K562 (cell line): ENCODE results near the gene PPP4R3B.

DNA sequence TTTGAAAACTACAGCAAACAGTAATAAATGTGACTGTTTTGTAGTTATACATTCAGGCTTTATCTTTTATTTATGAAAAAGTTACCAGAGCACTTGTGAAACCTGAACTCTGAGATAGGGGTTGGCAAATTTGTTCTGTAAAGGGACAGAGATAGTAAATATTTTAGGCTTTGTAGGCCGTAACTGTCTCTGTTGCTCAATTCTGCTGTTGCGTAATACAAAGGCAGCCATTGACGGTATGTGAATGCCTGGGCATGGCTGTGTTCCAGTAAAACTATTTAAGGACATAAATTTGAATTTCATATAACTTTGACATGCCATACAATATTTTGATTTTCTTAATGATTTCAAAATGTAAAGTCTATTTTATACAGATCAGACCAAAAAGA is 53.6 kb upstream of the EML6 start:
- RAMPAGE, long total RNA = no peak
- RRBS = no CpG with 5 or more reads among the region's 3 CpGs
PRO-cap:
- standard = no peak
- CoPRO, capped RNA only, 2 experiments = no peak in any of the 2 experiments
- CoPRO, capped and uncapped RNA, 2 experiments = no peak in any of the 2 experiments
- CoPRO, uncapped RNA only, 2 experiments = no peak in any of the 2 experiments
CAGE:
- cytosol, long polyA plus RNA = no peak
- long polyA plus RNA = no peak
- nucleolus, long total RNA = no peak
- nucleus, long polyA plus RNA = no peak

- RAMPAGE, long total RNA = no peak
- RRBS = no CpG with 5 or more reads among the region's 9 CpGs
PRO-cap:
- standard = no peak
- CoPRO, capped RNA only, 2 experiments = no peak in any of the 2 experiments
- CoPRO, capped and uncapped RNA, 2 experiments = no peak in any of the 2 experiments
- CoPRO, uncapped RNA only, 2 experiments = no peak in any of the 2 experiments
CAGE:
- cytosol, long polyA plus RNA = no peak
- long polyA plus RNA = no peak
- nucleolus, long total RNA = no peak
- nucleus, long polyA plus RNA = no peak
Observed at GRCh38 chr2:54897930-54898376, 152.3 kb downstream of the RTN4 start.

GRCh38 chr2:55049352-55049889 is 830 bp downstream of the RTN4 start:
- RAMPAGE, long total RNA = no peak
- RRBS = 4% methylated on average over 11 of the region's 48 CpGs
PRO-cap:
- standard = bidirectional peak, plus-strand start at chr2:55049632, minus-strand start at chr2:55049547
- CoPRO, capped RNA only, 2 experiments = peak in 2 of 2 experiments; most common plus-strand start chr2:55049603 (in 2); most common minus-strand start chr2:55049547 (in 1)
- CoPRO, capped and uncapped RNA, 2 experiments = peak in 1 of 2 experiments; most common plus-strand start chr2:55049603 (in 1)
- CoPRO, uncapped RNA only, 2 experiments = peak in 2 of 2 experiments; most common plus-strand start chr2:55049536 (in 1); most common minus-strand start chr2:55049547 (in 2)
CAGE:
- cytosol, long polyA plus RNA = no peak
- long polyA plus RNA = start-site peak on the minus strand at chr2:55049748-55049771, 41 and 49 reads in 2 replicates
- nucleolus, long total RNA = no peak
- nucleus, long polyA plus RNA = no peak

- RAMPAGE, long total RNA = no peak
- RRBS = no CpG with 5 or more reads among the region's 4 CpGs
PRO-cap:
- standard = bidirectional peak, plus-strand start at chr2:55119026, minus-strand start at chr2:55118780
- CoPRO, capped RNA only, 2 experiments = peak in 2 of 2 experiments; most common plus-strand start chr2:55119026 (in 2); most common minus-strand start chr2:55118780 (in 1)
- CoPRO, capped and uncapped RNA, 2 experiments = no peak in any of the 2 experiments
- CoPRO, uncapped RNA only, 2 experiments = no peak in any of the 2 experiments
CAGE:
- cytosol, long polyA plus RNA = no peak
- long polyA plus RNA = no peak
- nucleolus, long total RNA = no peak
- nucleus, long polyA plus RNA = no peak
Observed at GRCh38 chr2:55118531-55119108, 68.4 kb upstream of the RTN4 start.

GRCh38 chr2:55159263-55159676 is 72.8 kb downstream of the CLHC1 start:
- RAMPAGE, long total RNA = no peak
- RRBS = no CpG with 5 or more reads among the region's 3 CpGs
PRO-cap:
- standard = no peak
- CoPRO, capped RNA only, 2 experiments = no peak in any of the 2 experiments
- CoPRO, capped and uncapped RNA, 2 experiments = no peak in any of the 2 experiments
- CoPRO, uncapped RNA only, 2 experiments = no peak in any of the 2 experiments
CAGE:
- cytosol, long polyA plus RNA = no peak
- long polyA plus RNA = no peak
- nucleolus, long total RNA = no peak
- nucleus, long polyA plus RNA = no peak

GRCh38 chr2:55163616-55164527 is 68.2 kb downstream of the CLHC1 start:
- RAMPAGE, long total RNA = no peak
- RRBS = no CpG with 5 or more reads among the region's 12 CpGs
PRO-cap:
- standard = no peak
- CoPRO, capped RNA only, 2 experiments = no peak in any of the 2 experiments
- CoPRO, capped and uncapped RNA, 2 experiments = no peak in any of the 2 experiments
- CoPRO, uncapped RNA only, 2 experiments = no peak in any of the 2 experiments
CAGE:
- cytosol, long polyA plus RNA = no peak
- long polyA plus RNA = no peak
- nucleolus, long total RNA = no peak
- nucleus, long polyA plus RNA = no peak

GRCh38 chr2:55279340-55279996 is 10.4 kb upstream of the MTIF2 start:
- RAMPAGE, long total RNA = no peak
- RRBS = no CpG with 5 or more reads among the region's 12 CpGs
PRO-cap:
- standard = unidirectional peak, plus-strand start at chr2:55279543
- CoPRO, capped RNA only, 2 experiments = no peak in any of the 2 experiments
- CoPRO, capped and uncapped RNA, 2 experiments = no peak in any of the 2 experiments
- CoPRO, uncapped RNA only, 2 experiments = no peak in any of the 2 experiments
CAGE:
- cytosol, long polyA plus RNA = no peak
- long polyA plus RNA = no peak
- nucleolus, long total RNA = no peak
- nucleus, long polyA plus RNA = no peak

DNA sequence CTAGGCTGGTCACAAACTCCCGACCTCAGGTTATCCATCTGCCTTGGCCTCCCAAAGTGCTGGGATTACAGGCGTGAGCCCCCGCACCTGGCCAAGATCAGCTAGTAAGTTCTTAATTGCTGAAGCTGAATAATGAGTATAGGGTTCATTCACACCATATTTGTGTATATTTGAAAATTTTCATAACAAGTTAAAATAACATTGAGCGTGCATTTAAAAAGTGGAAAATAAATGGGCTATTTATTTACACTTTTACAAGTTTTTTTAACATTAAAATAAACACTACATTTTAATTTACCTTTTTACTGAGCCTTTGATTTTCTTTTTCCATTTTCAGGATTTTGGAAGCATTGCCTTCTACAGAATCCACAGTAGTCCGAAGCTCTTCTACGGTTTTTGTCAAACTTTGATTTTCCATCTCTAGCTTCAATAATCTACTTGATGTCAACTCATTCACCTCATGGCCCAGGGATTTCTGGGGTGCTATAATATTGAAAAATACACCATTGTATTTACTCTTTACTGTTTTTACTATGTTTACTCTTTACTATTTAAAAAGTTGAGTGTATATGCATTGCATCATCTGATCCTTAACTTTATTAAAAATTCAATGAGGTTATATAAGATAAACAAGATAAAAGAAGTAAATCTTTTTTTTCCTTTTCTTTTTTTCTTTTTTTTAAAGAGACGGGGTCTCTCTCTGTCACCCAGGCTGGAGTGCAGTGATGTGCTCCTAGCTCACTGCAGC is 70.3 kb upstream of the MTIF2 start:
- RAMPAGE, long total RNA = no peak
- RRBS = no CpG with 5 or more reads among the region's 7 CpGs
PRO-cap:
- standard = no peak
- CoPRO, capped RNA only, 2 experiments = no peak in any of the 2 experiments
- CoPRO, capped and uncapped RNA, 2 experiments = no peak in any of the 2 experiments
- CoPRO, uncapped RNA only, 2 experiments = no peak in any of the 2 experiments
CAGE:
- cytosol, long polyA plus RNA = no peak
- long polyA plus RNA = no peak
- nucleolus, long total RNA = no peak
- nucleus, long polyA plus RNA = no peak

DNA sequence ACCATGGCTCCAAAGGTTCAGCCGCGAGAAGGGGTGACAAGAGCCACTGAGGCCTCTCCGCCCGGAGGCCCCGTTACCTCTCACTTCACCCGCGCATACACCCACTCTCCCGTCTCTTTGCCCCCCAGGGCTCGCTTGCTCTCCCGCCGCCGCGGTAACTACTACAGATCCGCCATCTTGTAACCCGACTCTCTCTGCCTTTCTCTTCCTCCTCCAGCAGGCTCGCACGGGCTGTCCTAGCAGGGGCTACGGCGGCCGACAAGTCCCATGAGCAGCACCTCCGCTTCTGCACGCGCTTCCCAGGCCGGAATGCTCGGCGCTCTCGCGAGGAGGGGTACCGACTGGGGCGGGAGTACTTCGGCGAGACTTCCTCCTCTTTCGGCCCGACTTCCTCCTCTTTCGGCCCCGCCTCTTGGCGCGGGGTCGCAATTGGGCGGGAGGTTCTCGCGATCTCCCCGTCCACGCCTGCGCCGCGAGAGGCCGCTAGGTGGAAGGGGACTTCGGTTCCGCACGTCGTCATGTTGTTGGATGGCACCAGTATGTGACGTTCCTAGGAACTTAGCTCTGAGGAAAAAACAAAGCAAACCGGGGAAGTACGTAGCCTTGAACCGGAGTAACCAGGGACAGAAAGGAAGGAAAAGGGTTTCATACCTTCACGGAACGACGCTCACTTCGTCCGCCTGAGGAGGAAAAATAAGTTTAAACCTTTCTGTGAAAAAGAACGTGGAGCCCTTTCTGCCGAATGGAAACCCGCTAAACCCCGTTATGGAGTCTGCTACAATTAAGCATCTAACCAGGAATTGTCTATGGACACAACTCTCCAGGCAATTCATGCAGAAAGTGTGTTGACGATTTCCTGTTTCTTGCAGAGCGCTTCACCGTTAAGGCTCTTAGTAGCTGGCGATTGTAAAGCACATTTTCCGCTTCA is at the start of gene PPP4R3B:
Gene PPP4R3B, minus strand, starts transcription at position 208 of the 928 bp plus-strand sequence.
- RAMPAGE, long total RNA = start-site peak on the minus strand centred at position 277 of the sequence, 206 bp wide, 2,736 and 1,494 reads in 2 replicates
- RRBS = no CpG with 5 or more reads among the region's 70 CpGs
PRO-cap:
- standard = bidirectional peak, plus-strand start at position 519 of the sequence, minus-strand start at position 311 of the sequence
- CoPRO, capped RNA only, 2 experiments = peak in 2 of 2 experiments; most common plus-strand start position 519 of the sequence (in 2); most common minus-strand start position 264 of the sequence (in 2)
- CoPRO, capped and uncapped RNA, 2 experiments = peak in 2 of 2 experiments; most common plus-strand start position 519 of the sequence (in 2); most common minus-strand start position 264 of the sequence (in 1)
- CoPRO, uncapped RNA only, 2 experiments = peak in 2 of 2 experiments; most common plus-strand start position 519 of the sequence (in 2); most common minus-strand start position 156 of the sequence (in 1)
CAGE:
- cytosol, long polyA plus RNA = start-site peak on the minus strand centred at position 290 of the sequence, 223 bp wide, 2,538 and 2,058 reads in 2 replicates
- long polyA plus RNA = start-site peak on the minus strand centred at position 236 of the sequence, 143 bp wide, 1,642 and 2,535 reads in 2 replicates
- nucleolus, long total RNA = no peak
- nucleus, long polyA plus RNA = start-site peak on the minus strand centred at position 242 of the sequence, 129 bp wide, 900 and 1,967 reads in 2 replicates; start-site peak on the plus strand centred at position 585 of the sequence, 207 bp wide, 1,783 and 1,497 reads in 2 replicates

DNA sequence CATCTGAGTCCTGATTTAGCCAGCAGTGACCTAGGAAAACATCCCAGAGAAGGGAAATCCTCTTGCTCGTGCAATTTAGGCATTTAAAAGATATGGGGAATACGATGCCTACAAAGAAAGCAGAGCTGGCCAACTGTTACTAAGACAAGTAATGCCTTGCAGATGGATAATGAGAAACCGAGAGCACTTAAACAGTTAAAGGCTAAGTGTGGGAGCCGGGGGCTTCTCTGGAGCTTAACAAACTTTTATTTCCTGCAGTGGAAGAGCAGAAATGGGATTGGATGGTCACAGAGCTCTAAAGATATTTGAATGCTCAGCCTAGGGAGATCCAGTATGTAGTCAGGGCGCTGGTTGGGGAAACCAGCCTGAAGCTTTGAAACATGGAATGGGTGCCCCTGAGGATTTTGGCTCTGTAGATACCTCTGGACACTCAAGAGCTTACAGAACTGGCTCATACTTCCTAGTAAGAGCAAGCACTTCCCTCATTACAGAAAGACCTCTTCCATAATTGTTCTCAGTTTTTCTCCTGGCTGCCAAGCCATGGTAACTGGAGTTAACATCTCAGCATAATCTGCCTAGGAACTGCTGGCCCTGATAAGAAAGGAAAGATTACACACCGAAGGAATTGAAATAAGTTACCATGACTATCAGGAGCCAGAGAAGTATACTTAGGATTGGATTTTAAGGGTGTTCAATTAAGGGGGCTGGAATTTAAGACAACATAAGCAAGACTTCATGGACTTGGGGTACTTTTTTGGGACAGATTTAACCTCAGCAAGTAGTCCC is 8.7 kb upstream of the PPP4R3B start:
- RAMPAGE, long total RNA = no peak
- RRBS = no CpG with 5 or more reads among the region's 6 CpGs
PRO-cap:
- standard = no peak
- CoPRO, capped RNA only, 2 experiments = no peak in any of the 2 experiments
- CoPRO, capped and uncapped RNA, 2 experiments = peak in 1 of 2 experiments; most common plus-strand start position 342 of the sequence (in 1); most common minus-strand start position 303 of the sequence (in 1)
- CoPRO, uncapped RNA only, 2 experiments = peak in 2 of 2 experiments; most common plus-strand start position 507 of the sequence (in 1); most common minus-strand start position 236 of the sequence (in 1)
CAGE:
- cytosol, long polyA plus RNA = no peak
- long polyA plus RNA = no peak
- nucleolus, long total RNA = no peak
- nucleus, long polyA plus RNA = no peak

- RAMPAGE, long total RNA = no peak
- RRBS = no CpG with 5 or more reads among the region's 6 CpGs
PRO-cap:
- standard = no peak
- CoPRO, capped RNA only, 2 experiments = no peak in any of the 2 experiments
- CoPRO, capped and uncapped RNA, 2 experiments = no peak in any of the 2 experiments
- CoPRO, uncapped RNA only, 2 experiments = no peak in any of the 2 experiments
CAGE:
- cytosol, long polyA plus RNA = no peak
- long polyA plus RNA = no peak
- nucleolus, long total RNA = no peak
- nucleus, long polyA plus RNA = no peak
Observed at GRCh38 chr2:55839158-55839662, 84.4 kb downstream of the EFEMP1 start.

- RAMPAGE, long total RNA = no peak
PRO-cap:
- standard = no peak
- CoPRO, capped RNA only, 2 experiments = no peak in any of the 2 experiments
- CoPRO, capped and uncapped RNA, 2 experiments = no peak in any of the 2 experiments
- CoPRO, uncapped RNA only, 2 experiments = no peak in any of the 2 experiments
CAGE:
- cytosol, long polyA plus RNA = no peak
- long polyA plus RNA = no peak
- nucleolus, long total RNA = no peak
- nucleus, long polyA plus RNA = no peak
Observed at GRCh38 chr2:55948663-55949030, 25.1 kb upstream of the EFEMP1 start.

DNA sequence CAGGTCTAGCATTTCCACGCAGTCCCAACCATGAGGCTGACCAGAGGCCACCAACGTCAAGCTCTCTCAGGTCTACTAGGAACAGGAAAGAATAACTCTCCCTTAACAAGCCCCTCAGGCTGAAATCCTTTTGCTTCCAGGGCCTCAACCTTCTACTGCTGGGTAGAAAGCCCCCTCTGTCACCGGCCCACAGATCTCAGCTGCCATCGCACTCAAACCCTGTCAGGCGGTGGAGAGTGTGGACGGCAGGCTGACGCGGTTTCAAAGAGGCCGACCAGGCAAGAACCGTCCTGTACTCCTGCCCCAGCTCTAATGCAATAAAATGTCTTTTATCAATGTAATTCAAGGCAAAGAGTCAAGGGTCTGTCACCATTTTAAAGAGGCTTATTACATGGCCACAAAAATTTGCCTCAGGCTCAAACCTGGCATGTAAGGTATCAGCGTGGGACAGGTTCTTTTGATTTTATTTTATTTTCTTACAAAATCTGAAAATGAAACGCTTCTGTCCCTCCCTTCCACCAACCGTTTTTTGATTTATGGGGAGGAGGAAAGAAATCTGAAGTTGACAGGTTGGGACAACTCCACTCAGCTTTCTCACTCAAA is 74.0 kb downstream of the BCL11A start:
- RAMPAGE, long total RNA = no peak
- RRBS = no CpG with 5 or more reads among the region's 13 CpGs
PRO-cap:
- standard = no peak
- CoPRO, capped RNA only, 2 experiments = no peak in any of the 2 experiments
- CoPRO, capped and uncapped RNA, 2 experiments = no peak in any of the 2 experiments
- CoPRO, uncapped RNA only, 2 experiments = no peak in any of the 2 experiments
CAGE:
- cytosol, long polyA plus RNA = no peak
- long polyA plus RNA = no peak
- nucleolus, long total RNA = no peak
- nucleus, long polyA plus RNA = no peak

GRCh38 chr2:60480554-60480945 is 72.9 kb downstream of the BCL11A start:
- RAMPAGE, long total RNA = no peak
- RRBS = no CpG with 5 or more reads among the region's 3 CpGs
PRO-cap:
- standard = no peak
- CoPRO, capped RNA only, 2 experiments = no peak in any of the 2 experiments
- CoPRO, capped and uncapped RNA, 2 experiments = no peak in any of the 2 experiments
- CoPRO, uncapped RNA only, 2 experiments = no peak in any of the 2 experiments
CAGE:
- cytosol, long polyA plus RNA = no peak
- long polyA plus RNA = no peak
- nucleolus, long total RNA = no peak
- nucleus, long polyA plus RNA = no peak

GRCh38 chr2:60508253-60508883 is 45.1 kb downstream of the BCL11A start:
- RAMPAGE, long total RNA = no peak
- RRBS = no CpG with 5 or more reads among the region's 8 CpGs
PRO-cap:
- standard = no peak
- CoPRO, capped RNA only, 2 experiments = no peak in any of the 2 experiments
- CoPRO, capped and uncapped RNA, 2 experiments = no peak in any of the 2 experiments
- CoPRO, uncapped RNA only, 2 experiments = no peak in any of the 2 experiments
CAGE:
- cytosol, long polyA plus RNA = no peak
- long polyA plus RNA = no peak
- nucleolus, long total RNA = no peak
- nucleus, long polyA plus RNA = no peak

- RAMPAGE, long total RNA = no peak
- RRBS = 12% methylated on average over 2 of the region's 15 CpGs
PRO-cap:
- standard = no peak
- CoPRO, capped RNA only, 2 experiments = no peak in any of the 2 experiments
- CoPRO, capped and uncapped RNA, 2 experiments = no peak in any of the 2 experiments
- CoPRO, uncapped RNA only, 2 experiments = no peak in any of the 2 experiments
CAGE:
- cytosol, long polyA plus RNA = no peak
- long polyA plus RNA = no peak
- nucleolus, long total RNA = no peak
- nucleus, long polyA plus RNA = no peak
Observed at GRCh38 chr2:60530588-60531439, 22.6 kb downstream of the BCL11A start.

- RAMPAGE, long total RNA = no peak
- RRBS = 29% methylated on average over 45 of the region's 71 CpGs
PRO-cap:
- standard = no peak
- CoPRO, capped RNA only, 2 experiments = no peak in any of the 2 experiments
- CoPRO, capped and uncapped RNA, 2 experiments = no peak in any of the 2 experiments
- CoPRO, uncapped RNA only, 2 experiments = no peak in any of the 2 experiments
CAGE:
- cytosol, long polyA plus RNA = no peak
- long polyA plus RNA = no peak
- nucleolus, long total RNA = no peak
- nucleus, long polyA plus RNA = no peak
Observed at GRCh38 chr2:60550153-60551165, 3.0 kb downstream of the BCL11A start.

DNA sequence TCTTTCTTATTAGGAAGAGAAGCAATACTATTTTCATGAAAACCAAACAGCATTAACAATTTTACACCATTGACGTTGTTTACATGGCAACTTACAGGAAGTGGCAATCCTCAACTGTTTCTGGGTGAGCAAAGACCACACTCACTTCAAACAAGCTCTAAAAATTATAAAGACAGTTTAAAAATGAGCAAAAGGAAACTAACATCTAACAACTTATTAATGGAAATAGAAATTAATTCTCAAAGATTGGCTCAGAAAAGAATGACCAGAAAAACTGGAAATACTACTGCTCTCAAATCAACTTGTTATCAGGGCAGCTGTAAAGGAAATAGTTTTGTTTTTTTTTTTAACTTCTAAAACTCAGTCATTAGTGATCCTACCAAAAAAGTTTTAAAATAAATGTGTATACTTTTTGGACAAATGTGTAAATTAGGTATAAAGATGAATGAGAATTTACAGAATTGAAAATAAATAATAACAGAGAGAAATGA is 52.1 kb upstream of the PEX13 start:
- RAMPAGE, long total RNA = no peak
- RRBS = no CpG with 5 or more reads among the region's 1 CpG
PRO-cap:
- standard = no peak
- CoPRO, capped RNA only, 2 experiments = no peak in any of the 2 experiments
- CoPRO, capped and uncapped RNA, 2 experiments = no peak in any of the 2 experiments
- CoPRO, uncapped RNA only, 2 experiments = no peak in any of the 2 experiments
CAGE:
- cytosol, long polyA plus RNA = no peak
- long polyA plus RNA = no peak
- nucleolus, long total RNA = no peak
- nucleus, long polyA plus RNA = no peak